Colonic mucosa (tissue), 1 donor: ENCODE measurements around the genes KIF14 and NAV1.

GRCh38 chr1:199931982-199932434, 95.5 kb upstream of the NR5A2 start:
- PRO-cap, result no peak

DNA sequence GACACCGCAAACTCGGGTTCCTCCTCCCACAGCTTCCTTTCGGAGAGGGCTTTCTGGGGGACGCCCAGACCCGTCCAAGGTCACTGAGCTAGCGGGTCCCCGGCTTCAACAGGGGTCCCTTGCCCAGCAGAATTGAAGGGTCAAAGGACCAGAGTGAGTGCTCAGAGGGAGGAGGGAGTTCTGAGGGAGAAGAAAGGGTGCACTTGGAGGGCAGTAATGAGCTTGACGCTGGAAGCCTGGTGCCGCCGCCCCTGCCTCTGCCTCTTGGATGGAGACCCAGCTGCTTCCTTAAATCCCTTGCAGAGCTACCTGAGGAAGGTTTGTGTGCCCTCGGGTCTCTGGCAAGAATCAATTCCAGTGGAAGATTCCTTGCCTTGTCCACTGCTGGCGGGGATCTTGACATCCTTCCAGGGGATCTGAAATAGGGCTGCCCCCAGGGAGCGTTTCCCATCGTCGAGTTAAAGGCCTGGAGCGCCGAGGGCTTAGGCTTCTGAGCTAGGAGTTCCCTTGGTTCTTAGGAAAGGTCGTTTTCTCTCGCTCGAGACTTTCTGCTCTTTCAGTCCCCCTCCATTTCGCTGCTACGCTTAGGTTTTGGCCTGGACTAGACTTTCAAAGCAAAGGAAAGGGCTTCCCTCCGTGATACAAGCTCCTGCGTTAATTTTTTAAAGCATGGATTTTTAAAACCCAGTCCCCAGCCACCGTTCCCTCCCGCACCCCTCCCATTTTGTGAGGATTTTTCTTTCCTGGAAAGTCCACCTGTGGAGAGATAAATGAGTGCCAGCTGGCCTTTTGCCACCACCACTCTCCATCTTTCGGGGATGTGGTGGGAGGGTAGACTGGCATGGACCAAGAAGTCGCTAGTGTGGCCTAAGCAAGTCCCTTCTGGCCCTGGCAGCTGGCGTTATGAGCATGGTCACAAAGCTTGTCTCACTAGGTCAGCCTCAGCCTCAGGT, 9.0 kb downstream of the NR5A2 start:
- PRO-cap, result bidirectional peak, plus-strand start at position 219 of the sequence, minus-strand start at position 182 of the sequence; bidirectional peak, plus-strand start at position 508 of the sequence, minus-strand start at position 460 of the sequence; bidirectional peak, plus-strand start at position 834 of the sequence, minus-strand start at position 719 of the sequence

GRCh38 chr1:200437813-200438293, 28.0 kb upstream of the ZNF281 start:
- PRO-cap, result no peak

DNA sequence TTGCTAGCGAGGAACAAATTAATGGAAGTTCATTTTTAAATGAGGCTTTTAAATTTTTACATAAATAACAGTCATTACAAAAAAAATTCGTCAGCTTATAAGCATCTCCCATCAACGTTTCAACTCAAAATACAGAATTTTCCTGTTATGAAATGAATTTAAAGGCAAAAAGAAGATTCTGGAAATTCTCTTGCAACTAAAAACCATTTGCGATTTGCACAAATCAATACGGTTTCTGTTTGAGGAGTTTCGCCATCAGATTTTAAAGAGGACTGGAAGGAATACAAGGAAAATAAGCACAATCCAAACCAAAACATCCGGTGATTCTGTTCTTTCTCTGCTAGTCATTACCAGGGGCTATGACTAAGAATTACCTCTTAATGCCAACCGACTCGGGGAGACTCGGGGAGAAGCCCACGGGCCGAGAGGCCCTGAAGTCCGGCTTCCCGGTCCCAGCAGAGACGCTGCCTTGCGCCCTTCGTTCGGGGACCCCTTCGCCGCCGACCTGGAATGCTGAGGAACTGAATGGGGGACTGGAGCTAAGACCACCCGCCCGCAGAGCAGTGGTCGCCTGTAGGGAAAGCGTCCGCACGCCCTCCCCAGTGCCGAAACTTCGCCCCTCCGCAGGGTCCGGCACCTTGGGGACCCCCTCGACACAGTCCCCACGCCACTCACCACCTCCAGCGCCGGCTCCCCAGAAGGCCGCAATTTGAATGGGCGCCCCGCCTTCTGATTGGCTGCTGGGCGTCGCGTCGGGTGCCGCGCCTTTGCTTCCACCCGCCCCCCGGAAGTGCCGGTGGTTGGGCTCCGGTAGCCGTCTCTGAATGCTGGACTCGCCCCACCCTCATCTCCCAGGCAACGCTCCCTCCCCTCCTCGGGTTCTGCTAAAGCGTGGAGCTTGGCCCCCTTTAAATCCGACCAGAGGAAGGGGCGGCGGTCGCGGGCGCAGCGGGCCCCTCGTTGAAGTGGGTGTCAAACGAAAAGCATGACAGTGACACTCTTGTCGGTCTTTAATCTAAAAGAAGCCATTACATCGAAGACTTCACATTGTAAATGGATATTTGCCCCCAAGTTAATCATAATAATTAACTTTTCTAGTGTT, at the start of gene KIF14:
TSS of gene KIF14 (minus strand) at position 715 of the 1,102 bp plus-strand sequence.
- PRO-cap, result bidirectional peak, plus-strand start at position 911 of the sequence, minus-strand start at position 685 of the sequence

- PRO-cap, result bidirectional peak, plus-strand start at chr1:201019685, minus-strand start at chr1:201019554
Observed at GRCh38 chr1:201019057-201019870, 4.2 kb downstream of the KIF21B start.

GRCh38 chr1:201191447-201192297, 1.0 kb downstream of the IGFN1 start:
- PRO-cap, result no peak

DNA sequence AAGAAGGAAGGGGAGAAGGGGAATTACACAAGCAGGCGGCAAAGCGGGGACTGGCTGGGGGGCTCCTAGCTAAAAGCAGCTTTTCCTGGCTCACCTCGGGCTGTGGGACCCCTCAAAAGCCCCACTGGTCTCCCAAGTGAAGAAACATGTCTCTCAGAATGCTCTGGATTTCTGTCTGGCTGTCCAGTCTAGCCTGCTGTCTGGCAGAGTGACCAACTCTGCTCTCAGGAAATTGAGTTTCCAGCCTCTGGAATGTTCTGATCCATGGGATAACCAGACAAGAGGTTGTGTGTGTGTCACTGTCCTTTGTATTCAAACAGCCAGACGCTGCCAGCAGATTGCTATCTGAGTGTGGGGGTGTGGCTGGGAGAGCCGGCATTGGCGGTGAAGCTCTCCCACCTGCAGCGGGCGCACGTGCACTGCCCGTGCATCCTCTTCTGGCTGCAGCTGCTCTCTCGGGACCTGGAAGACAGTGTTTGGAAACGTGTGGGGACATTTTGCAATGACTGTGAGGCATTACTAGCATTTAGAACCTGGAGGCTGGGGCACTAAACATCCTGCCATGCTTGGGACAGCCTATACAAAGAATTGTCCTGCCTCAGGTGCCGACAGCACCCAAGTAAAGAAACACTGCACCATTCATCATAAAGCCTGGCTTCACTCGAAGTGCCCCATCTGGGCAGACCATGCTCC, 26.1 kb downstream of the PKP1 start:
- PRO-cap, result unidirectional peak, minus-strand start at position 318 of the sequence

- PRO-cap, result no peak
Observed at GRCh38 chr1:201355893-201356351, 21.6 kb downstream of the TNNT2 start.

DNA sequence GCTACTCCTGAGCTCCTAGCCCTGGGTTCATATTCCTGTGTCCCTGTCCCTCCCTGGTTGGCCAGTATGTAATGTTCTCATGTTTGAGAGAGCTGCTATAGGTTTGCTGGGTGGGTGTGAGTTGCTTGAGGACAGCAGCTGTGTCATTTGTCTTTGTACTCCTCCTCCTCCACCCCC, 6.4 kb upstream of the TNNT2 start:
- PRO-cap, result no peak

DNA sequence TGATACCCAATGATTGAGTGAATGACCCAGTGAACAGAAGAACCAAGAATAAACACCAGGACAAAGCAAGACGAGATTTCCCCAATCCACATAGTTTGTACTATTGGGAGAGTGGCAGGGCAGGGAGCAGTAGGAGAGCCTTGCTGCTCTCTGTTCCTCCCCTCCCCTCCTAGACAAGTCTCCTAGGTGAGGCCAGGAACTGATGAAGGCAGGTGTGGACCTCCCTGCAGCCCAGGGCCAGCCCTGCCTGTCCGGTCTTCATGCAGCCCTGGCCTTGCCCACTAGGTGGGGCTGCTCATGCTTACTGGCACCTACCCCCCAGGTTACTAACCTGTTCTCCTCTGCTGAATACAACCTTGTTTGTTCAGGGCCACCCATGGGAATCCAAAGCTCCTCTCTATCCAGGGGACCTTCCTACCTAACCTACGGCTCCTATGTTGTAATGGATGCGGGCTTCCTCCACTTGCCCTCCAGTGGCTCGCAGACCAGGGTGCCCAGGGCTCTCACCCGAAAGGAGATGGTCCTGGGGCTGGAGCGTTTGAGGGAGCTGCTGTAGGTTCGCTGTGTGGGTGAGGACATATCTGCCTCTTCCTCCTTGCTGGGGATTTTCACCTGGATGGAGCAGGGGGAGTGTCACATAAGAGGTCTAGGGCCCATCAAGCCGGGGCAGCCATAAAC, 7.9 kb upstream of the TNNT2 start:
- PRO-cap, result no peak

GRCh38 chr1:201456590-201457456, 12.2 kb downstream of the PHLDA3 start:
- PRO-cap, result no peak

DNA sequence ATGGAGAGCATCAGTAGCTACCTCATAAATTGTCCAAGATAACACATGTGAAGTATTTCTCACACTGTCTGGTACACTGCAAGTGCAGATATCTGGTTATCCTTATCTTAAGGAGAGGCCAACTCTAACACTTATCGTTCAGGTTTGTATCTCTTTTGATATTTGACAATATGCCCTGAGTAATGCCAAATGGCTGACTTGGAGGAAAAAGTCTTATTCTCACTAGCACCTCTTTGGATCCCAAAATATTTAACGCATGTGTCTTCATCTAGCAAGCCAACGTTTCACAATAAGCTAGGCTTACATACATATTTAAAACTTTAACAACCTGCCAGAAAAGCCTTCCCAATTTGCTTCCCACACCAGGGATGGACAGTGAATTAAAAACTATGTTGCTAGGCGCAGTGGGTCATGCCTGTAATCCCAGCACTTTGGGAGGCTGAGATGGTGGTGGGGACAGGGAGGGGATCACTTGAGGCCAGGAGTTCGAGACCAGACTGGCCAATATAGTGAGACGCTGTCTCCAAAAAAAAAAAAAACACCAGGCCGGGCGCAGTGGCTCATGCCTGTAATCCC, 2.6 kb downstream of the CSRP1 start:
- PRO-cap, result no peak

- PRO-cap, result bidirectional peak, plus-strand start at chr1:201505655, minus-strand start at chr1:201505587
Observed at GRCh38 chr1:201505120-201505845, 1.6 kb downstream of the CSRP1 start.

DNA sequence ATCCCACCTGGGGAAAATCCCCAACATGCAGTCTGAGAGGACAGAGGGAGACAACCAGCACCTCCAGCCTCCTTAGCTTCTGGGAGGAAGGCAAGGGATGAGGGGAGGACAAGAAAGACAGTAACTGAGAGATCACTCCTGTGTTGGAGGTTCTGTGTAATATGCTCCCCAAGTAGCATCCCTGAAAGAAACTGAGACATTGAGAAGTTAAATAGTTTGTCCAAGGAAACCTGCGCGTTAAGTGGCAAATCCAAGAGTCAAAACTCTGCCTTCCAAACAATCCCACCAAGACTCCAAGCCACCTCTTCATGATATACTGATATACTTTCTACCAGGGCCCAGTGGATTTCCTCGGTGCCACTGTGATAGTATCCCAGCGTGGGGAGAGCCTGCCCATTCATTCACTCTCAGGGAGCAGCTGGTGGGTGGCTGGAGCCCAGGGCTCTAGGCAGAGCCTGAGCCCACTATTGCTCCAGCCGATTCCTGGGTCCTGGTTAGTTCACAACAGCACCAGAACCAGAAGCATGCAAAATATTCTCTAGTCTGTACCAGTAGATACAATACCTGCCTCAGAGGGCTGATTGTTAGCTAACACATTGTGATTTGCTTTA, 972 bp downstream of the CSRP1 start:
- PRO-cap, result no peak

DNA sequence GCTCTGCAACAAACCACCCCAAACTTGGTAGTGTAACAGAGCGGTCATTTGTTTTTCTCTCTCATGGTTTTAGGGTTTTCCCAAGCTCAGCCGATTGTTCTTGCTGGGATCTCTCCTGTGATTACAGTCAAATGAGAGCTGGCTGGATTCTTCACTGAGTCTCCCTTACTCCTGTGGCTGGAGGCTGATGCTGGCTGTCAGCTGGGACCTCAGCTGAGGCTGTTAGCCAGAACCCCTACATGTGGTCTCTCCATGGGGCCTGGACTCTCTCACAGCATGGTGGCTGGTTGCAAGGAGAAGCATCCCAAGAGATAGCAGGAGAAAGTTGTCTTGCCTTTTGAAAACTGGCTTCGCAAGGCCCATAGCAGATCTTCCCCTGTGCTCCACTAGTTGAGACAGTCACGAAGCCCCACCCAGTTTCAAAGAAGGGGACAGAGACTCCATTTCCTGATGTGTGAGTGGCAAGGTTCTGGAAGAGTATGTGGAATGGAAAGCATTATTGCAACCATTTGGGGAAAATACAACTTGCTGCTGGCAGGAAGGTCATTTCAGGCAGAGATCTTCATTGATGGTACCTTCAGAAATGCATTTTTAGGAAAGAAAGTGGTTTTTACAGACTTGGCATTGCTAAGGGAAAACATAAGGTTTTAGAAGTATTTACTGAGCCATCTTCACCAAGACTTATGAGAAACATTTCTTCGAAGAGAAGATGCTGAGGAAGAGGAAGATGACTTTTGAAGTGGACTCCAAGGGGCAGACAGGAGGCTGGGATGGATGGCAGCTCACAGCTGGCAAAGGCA, 7.5 kb upstream of the CSRP1 start:
- PRO-cap, result no peak

DNA sequence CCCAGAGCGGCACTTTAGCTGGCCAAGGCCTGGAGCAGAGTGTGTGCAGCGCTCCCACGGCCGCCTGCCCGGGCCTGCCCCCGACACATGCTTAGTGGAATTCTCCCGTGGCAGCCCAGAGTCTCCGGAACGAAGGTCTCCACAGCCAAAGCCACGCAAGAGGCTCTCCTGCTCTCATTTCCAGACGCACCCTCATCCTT, 7.7 kb upstream of the NAV1 start:
- PRO-cap, result no peak

DNA sequence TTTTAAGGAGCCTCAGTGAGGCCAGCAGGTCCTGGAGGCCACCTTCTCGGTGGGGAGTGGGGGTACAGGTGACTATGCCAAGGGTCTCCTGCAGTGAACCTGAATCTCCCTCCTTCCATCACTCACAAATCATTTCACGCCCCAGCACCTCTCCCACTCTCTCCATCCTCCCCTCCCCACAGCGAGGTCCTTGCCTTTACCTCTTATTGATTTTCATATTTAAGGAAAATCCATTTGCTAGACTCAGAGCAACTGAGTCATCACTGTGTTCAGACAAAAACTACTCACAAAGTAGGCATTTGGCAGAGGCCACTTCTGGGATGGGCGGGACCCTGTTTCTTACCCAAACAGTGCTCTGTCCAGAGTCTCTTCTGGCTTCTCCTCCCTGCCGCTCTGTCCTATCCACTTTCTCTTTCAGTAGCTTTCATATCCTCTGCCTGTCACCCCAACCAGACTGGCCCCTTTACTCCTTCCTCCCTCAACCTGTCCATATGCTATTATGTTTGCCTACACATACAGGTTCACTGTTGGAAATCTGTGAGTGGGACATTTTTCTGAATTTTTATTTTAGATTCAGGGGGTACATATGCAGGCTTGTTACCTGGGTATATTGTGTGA, 2.4 kb upstream of the NAV1 start:
- PRO-cap, result no peak

DNA sequence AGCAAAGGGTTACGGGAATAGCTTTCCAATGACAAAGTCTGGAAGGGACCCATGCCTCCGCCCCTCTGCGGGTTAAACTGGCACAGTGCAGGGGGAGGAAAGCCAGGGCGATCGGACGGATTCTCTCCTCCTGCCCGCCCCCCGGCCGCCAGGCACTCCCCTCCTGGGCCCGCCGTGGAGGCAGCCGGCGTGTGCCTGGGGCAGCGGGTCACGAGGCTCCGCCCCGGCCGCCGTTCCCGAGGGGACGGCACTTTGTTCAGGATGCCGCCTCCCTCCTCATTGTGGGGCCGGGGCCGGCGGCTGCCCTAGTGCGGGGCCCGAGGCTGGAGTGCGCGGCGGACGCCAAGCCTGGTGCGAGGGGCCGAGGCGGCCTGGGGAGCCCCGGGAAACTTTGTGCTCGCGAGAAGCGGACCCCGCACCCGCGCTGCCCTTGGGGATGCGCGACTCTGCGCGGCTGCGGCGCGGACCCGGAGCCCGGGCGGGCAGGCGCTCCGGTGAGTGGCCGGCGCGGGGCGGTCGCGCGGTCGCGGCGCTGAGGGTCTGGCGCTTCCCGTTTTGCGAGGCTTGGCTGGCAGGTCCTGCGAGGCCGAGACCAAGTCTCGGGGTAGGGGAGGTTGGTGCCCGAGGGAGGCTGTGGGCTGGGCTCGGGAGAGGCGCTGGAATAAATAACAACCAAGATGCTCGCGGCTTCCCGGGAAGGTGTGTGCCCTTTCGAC, at the start of gene NAV1:
TSS of gene NAV1 (plus strand) at position 279 of the 716 bp plus-strand sequence.
- PRO-cap, result bidirectional peak, plus-strand start at position 279 of the sequence, minus-strand start outside the sequence; unidirectional peak, minus-strand start at position 542 of the sequence

DNA sequence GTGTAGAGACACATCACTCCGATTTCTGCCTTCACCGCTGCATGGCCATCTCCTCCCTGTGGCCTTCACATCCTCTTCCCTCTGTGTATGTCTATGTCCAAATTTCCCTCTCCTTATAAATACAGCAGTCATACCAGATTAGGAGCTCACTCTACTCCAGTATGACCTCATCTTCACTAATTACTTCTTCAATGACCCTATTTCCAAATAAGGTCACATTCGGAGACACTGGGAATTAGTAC, 16.0 kb downstream of the NAV1 start:
- PRO-cap, result no peak

- PRO-cap, result no peak
Observed at GRCh38 chr1:201597512-201598296, 58.8 kb downstream of the NAV1 start.